Neuron (in vitro differentiated cells): Measurements from ENCODE around the gene CYP4B1.

DNA sequence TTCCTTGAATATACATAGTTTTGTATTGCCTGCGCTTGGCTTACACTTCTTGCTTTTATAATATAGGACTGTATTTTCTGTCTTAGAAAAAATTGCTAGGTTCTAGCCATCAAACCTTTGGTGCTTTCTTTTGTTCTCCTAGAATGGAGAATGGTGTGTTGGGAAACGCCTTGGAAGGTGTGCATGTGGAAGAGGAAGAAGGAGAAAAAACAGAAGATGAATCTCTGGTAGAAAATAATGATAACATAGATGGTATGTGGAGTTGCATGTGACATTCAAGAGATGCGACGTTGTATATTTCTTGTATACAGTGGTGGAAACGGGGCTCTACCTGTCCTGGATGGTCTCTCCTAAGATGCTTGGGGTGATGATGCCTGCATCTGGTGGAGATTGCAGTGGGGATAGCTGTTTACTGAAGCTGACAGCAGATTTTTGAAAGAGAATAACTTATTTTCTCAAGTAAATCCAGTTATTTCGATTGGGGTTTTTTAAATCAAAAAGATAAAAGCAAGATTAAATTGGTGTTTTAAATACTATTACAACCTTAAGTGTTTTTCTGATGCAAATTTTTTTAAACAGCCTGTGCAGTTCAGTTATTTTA, 17.4 kb downstream of the CCDC17 start:
- PRO-cap = no peak

- PRO-cap = bidirectional peak, plus-strand start at chr1:45686113, minus-strand start at chr1:45686149
Observed at GRCh38 chr1:45685865-45686415, 393 bp downstream of the GPBP1L1 start.

GRCh38 chr1:45686819-45687891, 822 bp upstream of the GPBP1L1 start:
- PRO-cap = bidirectional peak, plus-strand start at chr1:45687357, minus-strand start at chr1:45687164

DNA sequence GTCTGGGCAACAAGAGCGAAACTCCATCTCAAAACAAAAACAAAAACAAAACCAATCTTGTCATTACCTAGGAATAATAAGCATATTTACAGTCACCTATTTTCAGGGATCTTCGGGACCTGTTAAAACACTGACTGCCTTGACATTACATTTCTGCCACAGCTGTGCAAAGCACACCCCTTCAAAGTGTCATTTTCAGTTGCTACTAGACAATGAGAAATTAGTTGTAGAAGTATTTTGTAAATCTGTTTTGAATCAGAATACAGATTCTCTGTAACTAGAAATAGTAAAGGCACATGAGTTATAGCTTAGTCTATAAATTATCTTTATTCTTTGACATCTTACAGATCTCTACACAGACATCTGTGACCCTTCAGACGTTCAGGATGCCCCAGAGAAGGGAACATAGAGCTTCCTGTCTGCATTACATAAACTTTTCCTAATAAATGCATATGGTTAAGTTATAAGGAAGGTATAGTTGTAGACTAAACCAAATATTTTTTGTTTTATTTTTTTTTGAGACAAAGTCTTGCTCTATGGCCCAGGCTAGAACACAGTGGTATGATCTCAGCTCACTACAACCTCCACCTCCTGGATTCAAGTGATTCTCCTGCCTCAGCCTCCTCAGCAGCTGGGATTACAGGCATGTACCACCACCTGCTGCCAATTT, 8.9 kb downstream of the TMEM69 start:
- PRO-cap = no peak

- PRO-cap = no peak
Observed at GRCh38 chr1:45922279-45922665, 118.9 kb downstream of the MAST2 start.

DNA sequence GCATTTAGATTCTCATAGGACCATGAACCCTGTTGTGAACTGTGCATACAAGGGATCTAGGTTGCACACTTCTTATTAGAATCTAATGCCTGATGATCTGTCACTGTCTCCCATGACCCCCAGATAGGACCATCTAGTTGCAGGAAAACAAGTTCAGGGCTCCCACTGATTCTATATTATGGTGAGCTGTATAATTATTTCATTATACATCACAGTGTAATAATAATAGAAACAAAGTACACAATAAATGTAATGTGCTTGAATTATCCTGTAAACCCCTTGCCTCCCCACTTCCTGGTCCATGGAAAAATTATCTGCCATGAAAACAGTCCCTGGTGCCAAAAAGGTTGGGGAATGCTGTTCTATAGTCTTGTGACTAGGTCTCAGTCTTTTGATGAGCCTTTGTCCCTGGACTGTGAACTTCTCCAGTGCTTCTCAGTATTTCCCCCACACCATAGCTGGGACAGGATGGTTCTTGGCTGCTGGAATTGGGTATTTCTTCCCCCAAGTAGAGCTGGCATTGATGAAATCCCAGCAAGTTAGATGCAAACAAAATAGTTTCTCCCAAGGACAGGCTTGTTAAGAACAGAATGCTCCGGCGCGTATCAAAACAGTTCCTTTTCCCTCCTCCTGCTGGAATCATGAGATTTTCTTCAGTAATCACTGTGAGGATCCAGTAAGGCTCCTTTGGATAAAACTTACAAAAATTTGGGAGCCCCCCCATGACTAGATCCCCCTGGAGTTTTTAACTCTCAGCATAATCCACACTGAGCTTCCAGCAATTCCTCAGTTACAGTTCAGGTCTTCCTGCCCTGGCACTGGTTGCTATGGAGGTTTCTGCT, 162.7 kb downstream of the PIK3R3 start:
- PRO-cap = no peak

- PRO-cap = no peak
Observed at GRCh38 chr1:46006072-46006659, 126.3 kb downstream of the PIK3R3 start.

DNA sequence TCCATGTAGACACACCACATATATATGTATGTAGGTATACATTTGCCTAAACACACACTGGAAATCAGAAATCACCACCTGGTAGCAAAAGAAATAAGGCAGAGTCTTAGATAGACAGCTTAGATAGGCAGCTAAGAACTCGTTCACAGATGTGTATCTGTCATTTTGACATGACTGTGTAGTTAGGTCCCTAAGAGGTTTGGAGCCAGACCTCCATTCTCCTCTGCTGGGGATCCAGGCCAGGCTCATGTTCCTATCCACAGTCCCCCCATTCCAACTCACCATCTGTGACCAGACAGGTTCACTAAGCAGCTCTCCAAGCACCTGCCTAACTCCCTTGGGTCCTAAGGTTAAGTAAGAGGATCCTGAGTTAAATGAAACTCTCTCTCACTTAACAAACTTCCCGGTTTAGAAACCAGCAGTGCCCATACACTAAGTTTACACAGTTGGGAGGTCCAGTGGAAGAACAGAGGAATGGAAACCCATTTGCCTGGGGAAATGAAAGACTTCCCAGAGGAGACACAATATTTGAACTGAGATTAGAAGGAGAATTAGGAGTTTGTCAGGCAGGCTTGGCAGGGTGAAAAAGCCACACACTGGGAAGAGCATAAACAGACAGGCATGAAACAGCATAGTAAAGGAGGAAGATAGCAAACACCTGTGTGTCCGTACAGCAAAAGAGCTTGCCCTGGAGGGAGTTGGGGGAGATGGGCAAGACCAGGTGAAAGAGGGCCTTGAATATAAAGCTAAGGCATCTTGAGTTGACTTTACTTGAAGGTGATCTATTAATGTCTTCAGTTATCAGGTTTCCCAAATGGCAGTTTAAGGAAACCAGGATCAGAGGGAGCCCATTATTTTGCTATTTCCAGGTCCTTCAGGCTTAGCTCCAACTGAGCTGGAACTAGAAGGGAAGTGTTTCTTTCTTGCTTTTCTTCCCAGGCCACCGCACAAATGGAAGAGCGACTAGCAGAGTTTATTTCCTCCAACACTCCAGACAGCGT, 122.3 kb downstream of the PIK3R3 start:
- PRO-cap = no peak

DNA sequence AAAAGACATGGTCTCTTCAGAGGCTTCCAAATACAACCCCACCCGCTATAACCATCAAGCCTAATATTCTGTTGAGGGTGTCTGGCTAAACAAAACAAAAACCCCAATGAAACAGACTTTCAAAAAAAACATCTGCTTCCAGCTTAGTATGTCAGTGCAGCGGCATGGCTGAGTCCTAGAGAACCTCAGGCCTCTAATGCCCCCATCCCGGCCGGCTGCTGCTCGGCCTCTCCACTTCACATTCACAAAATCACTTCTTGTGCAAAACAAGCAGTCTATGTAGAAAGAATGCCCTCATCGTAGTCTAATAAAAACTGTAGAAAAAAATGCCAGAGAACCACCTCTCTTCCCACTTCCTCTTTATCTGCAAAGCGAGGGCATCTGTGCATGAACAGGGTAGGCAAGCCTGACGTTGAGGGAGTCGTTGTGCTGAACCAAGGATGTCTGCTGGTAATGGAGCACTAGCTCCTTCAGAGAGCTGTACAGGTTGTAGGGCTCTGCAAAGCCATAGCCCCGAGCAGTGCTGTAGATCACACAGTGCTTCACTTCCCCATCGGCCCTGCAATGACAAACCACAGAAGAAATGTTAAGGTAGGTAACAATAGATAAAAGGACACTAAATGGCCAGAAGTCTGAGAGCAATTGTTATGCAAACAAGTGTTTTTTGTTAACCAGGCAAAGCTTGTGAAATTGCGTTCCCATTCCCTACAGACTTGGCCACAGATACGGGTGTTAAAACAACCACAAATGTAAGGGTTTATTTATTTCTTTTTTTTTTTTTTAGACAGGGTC, 88.9 kb downstream of the PIK3R3 start:
- PRO-cap = no peak

- PRO-cap = no peak
Observed at GRCh38 chr1:46203526-46204087, 473 bp downstream of the LURAP1 start.

GRCh38 chr1:46204088-46204965, 1.2 kb downstream of the LURAP1 start:
- PRO-cap = no peak

DNA sequence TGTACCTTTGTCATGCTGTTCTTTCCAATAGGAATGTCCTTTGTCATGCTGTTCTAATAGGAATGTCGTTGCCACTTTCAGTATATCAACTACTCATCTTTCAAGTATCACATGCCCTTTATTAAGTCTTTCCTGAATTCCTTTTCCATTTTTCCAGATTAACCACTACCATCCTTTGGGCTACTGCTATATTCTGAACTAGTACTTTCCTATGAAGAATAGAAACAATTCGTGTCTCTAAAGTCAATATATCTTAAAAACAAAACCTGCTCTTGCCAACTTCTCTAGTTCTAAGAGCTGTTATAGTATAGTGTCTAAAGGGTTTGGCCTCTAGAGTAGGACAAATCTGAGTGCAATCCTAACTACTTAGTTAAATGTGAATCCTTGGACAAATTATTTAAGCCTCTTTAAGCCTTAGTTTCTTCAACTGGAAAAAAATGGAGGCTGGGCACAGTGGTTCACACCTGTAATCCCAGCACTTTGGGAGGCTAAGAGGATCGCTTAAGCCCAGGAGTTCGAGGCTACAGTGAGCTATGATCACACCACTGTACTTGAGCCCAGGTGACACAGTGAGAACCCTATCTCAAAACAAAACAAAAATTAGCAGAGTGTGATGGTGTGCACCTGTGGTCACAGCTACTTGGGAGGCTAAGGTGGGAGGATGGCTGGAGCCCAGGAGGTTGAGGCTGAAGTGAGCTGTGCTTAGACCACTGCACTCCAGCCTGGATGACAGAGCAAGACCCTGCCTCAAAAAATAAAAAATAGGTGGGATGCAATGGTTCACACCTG, 4.4 kb downstream of the LRRC41 start:
- PRO-cap = no peak

GRCh38 chr1:46401589-46402420, 7.7 kb downstream of the FAAH start:
- PRO-cap = no peak

DNA sequence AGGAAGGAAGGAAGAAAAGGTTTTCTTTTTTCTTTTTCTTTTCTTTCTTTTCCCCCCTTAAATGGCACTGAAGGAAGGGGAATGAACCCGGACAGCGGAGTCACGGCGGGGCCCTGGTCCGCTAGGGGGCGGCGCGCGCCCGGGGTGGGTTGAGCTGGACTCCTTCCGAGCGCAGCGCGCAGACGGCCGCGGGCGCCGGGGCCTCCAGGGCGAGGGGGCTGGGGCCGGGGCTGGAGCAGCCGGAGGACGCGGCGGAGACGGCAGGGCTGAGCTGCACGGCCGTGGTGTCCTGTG, 2.5 kb downstream of the TMEM275 start:
- PRO-cap = unidirectional peak, plus-strand start at position 181 of the sequence

DNA sequence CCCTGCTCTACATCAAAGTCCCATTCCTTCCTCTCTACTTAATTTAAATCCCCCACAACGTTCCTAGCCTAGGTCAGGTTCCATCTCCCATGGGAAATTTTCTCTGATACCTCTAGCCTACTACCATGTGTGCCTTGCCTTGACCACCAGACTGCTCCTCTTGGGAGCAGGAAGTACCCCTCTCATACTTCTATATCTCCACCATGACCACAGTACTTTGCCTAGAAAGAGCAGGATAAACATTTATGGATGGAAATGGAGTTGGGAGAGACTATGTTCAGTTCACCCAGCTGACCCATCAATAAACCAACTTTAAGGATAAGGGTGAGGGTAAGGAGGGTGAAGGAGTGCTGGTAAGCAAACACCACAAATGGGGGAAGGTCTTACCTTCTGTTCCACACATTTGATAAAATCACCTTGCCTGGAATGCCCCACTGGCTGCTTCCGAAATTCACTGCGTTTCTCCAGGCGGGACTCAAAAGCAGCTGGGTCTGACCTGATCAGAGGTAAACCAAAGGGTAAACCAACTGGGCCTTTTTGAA, 3.2 kb downstream of the ATPAF1 start:
- PRO-cap = no peak

- PRO-cap = no peak
Observed at GRCh38 chr1:46798813-46799356, at the start of gene CYP4B1. TSS of gene CYP4B1 (plus strand) at chr1:46799046.

DNA sequence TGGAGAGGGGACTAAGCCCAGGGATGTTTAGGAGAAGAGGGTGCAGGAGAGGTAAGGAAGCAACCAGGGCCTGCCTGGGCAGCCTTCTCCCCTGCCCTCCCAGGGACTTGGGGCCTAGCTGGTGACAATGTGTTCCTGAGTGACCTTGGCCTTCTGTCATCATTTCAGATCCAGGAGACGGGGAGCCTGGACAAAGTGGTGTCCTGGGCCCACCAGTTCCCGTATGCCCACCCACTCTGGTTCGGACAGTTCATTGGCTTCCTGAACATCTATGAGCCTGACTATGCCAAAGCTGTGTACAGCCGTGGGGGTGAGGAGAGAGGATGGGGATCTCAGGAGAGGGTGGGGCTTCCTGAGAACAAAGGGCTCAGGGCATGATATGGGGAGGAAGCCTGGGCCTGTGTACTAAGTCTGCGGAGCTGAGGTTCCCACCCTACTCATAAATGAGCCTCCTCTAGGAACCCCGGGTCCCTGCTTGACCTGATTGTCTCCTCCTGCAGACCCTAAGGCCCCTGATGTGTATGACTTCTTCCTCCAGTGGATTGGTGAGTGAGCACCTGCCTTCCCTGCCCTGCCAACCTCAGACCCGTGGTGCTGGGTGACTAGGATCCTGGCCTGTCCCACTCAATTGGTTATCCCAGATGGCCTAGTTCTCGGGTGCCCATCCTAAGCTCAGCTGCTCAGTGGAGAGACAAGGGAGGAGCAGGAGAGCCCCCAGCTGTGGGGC, 12.0 kb downstream of the CYP4B1 start:
- PRO-cap = no peak

- PRO-cap = no peak
Observed at GRCh38 chr1:47179906-47180514, 9.8 kb downstream of the PDZK1IP1 start.

- PRO-cap = no peak
Observed at GRCh38 chr1:47188602-47189083, 1.2 kb downstream of the PDZK1IP1 start.

DNA sequence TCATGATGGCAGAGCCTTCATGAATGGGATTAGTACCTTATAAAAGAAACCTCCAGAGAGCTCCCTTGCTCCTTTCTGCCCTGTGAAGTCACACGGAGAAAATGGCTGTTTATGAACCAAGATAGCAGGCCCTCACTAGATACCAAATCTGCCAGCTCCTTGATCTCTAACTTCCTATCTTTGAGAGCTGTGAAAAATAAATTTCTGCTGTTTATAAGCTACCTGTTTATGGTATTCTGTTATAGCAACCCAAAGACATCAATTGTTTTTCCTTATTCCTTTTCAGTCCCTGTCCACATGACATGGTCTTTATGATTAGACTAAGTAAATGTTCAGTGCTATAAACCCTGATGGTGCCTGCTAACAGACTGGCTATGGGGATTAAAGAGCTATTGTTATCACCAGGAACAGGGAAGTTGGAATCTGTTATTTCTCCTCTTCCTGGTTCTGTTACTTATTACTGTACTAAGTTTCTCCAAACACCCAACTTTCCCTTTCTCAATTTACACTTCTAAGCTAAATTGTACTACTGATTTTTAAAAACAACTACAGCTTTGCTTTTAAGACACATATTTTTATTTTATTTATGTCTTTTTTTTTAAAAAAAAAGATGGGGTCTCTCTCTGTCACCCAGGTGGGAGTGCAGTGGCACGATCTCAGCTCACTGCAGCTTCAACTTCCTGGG, 9.8 kb upstream of the STIL start:
- PRO-cap = no peak